ENCODE measurements around a stretch of chr6.

DNA sequence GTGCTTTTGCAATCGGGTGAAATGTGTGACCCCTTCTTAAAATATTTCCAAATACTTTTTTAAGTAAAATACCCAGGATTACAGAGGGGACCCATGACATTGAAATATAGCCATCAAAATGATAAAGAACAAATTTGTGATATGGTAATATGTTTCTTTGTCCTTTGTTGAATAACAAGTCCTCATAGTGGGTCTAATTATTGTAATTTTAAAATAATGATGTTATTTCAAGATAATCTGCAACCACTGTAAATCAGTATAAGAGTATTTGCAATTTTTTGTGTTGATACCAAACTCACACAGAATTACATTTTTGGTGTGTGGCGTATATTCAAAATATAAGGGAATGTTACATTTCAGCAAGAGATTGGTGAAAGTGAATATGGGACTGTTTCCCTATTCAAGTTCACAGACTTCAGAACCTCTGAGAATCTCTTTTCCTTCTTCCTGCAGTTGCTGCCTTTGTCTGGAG is 41.4 kb downstream of the JARID2 start:
- PRO-cap = no peak
- RAMPAGE, long total RNA, 5 experiments = start-site peak on the plus strand in 1 of 5 experiments, centred at position 302 of the sequence, 5 reads per replicate
- RRBS = no CpG with 5 or more reads among the region's 2 CpGs

DNA sequence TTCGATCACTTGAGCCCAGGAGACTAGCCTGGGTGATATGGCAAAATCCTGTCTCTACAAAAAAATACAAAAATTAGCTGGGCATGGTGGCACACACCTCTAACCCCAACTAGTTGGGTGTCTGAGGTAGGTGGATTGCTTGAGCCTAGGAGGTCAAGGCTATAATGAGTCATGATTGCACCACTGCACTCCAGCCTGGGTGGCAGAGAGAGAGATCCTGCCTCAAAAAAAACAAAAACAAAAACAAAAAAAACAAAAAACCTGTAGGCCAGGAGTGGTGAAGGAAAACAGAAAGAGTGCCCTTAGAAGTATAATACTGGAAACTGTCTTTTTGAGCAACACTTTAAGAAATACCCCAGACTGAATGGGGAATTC is 85.2 kb downstream of the JARID2 start:
- PRO-cap = no peak
- RAMPAGE, long total RNA, 5 experiments = no peak in any of the 5 experiments
- RRBS = no CpG with 5 or more reads among the region's 1 CpG

DNA sequence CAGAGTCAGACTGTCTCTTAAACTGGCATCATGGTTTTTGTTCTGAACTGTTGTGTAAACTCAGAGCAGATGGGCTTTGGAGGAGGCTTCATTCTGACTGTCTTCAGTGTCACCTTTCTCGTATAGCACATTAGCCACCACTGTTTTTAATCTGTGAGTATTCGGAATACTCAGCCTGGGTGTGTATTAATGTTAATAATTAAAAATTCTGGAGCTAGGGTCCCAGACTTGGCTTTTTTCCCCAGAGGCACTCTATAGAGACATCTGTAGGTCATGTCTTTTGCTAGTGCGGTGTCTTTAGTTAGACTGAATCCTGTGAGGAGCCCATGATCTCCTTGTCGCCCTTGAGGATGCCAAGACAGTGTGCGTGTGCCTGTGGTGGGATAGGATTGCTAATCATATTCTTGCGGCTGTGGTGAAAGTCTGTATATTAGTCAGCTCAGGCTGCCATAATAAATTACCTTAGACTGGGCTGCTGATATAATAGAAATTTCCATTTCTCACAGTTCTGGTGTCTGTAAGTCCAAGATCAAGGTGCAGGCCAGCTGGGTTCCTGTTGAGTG is 141.1 kb downstream of the JARID2 start:
- PRO-cap = no peak
- RAMPAGE, long total RNA, 5 experiments = no peak in any of the 5 experiments
- RRBS = no CpG with 5 or more reads among the region's 6 CpGs

GRCh38 chr6:15403868-15404334 is 158.0 kb downstream of the JARID2 start:
- PRO-cap = no peak
- RAMPAGE, long total RNA, 5 experiments = no peak in any of the 5 experiments
- RRBS = no CpG with 5 or more reads among the region's 6 CpGs

DNA sequence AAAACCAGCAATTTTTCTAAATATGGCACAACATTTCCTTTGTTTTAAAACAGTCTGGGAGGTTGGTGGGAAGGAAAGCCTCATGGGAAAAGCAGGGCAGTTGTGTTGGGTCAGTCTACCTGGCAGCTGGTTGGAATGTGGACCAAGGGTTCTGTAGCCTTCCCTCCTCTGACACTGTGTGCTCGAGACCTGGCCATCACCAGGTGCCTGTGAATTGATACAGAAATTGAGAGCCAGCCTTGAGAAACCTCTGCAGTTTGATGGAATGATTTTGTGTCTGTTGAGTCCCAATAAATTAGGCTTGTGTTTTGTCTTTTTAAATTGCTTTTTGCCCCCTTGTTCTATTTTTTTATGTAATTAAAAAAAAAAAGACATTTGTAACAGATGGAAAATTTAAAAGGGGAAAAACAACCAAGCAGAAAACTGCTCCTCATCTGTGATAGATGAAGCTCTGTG is 202.8 kb downstream of the JARID2 start:
- PRO-cap = no peak
- RAMPAGE, long total RNA, 5 experiments = no peak in any of the 5 experiments
- RRBS = no CpG with 5 or more reads among the region's 1 CpG

- PRO-cap = no peak
- RAMPAGE, long total RNA, 5 experiments = start-site peak on the plus strand in 1 of 5 experiments, at chr6:15496060-15497032 at its widest, 35 reads per replicate
- RRBS = 97% methylated on average over 26 of the region's 59 CpGs
Measured at GRCh38 chr6:15496456-15497257, 166.2 kb downstream of the DTNBP1 start.

- PRO-cap = no peak
- RAMPAGE, long total RNA, 5 experiments = no peak in any of the 5 experiments
- RRBS = 18% methylated on average over 5 of the region's 30 CpGs
Measured at GRCh38 chr6:15504528-15505445, 158.0 kb downstream of the DTNBP1 start.

- PRO-cap = no peak
- RAMPAGE, long total RNA, 5 experiments = no peak in any of the 5 experiments
- RRBS = 87% methylated on average over 7 of the region's 19 CpGs
Measured at GRCh38 chr6:15511592-15512388, 151.0 kb downstream of the DTNBP1 start.

DNA sequence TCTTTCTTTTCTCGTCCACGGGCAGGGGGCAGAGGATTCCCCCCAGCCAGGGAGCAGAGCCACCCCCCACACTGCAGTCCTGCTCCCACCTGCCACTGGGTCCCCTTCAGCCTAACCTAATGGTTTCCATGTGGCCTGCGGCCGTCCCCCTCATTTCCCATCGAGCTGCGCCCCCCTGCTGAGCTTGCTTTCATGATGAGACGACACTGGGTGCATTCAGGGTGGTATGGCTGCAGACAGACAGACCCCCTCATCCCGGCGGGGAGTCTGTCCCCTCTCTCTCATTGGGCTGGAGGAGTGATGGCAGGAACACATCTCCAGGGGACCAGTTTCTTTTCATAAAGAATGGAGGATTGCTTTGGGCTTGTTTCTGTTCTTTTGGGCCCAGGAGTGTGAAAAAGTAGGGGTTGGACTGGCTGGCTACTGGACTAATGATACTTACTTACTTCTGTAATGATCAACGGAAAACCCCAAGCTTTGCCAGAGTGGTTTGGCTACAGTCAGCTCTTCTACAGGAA is 140.7 kb downstream of the DTNBP1 start:
- PRO-cap = no peak
- RAMPAGE, long total RNA, 5 experiments = no peak in any of the 5 experiments
- RRBS = no CpG with 5 or more reads among the region's 10 CpGs

DNA sequence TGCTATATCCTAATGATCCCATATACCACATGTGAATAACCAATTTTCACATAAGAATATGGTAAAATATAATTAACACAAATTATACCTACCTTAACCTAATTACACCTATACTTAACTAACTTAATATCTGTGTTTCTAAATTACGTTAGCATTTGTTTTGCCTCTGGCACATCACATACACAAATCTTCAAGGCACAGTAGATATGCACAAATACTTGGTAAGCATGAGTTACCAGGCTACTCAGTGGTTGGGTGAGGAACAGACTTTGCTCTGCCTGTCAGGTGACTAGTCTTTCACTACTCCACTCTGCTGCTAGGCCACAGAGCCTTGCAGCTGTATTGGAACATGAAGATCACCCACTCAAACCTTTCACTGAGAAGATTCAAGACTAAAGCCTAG is 47.1 kb downstream of the DTNBP1 start:
- PRO-cap = no peak
- RAMPAGE, long total RNA, 5 experiments = no peak in any of the 5 experiments
- RRBS = no CpG with 5 or more reads among the region's 1 CpG

DNA sequence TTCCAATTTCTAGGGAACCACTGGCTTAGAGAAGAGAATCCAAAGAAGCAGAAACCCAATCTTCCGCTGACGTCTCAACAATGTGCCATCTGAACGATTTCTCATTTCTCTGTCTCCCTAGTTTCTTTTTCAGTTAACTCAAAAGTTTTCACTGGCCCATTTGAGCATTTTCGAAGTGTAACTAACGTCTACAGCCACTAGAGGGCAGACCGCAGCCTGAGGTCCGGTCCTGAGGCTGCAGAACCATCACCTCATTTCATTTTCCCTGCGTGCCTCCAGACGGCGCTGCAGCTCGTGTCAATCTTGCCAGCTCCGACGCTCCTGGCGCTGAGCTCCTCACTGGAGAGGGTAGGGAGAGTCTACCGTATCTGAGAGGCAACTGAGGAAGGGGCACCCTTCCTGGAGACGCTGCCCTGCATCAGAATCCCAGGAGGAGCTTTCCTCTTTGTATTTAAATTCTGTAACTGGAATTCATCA is 28.4 kb upstream of the DTNBP1 start:
- PRO-cap = no peak
- RAMPAGE, long total RNA, 5 experiments = no peak in any of the 5 experiments
- RRBS = no CpG with 5 or more reads among the region's 16 CpGs

GRCh38 chr6:15719756-15720093 is 56.9 kb upstream of the DTNBP1 start:
- PRO-cap = no peak
- RAMPAGE, long total RNA, 5 experiments = no peak in any of the 5 experiments
- RRBS = no CpG with 5 or more reads among the region's 1 CpG

DNA sequence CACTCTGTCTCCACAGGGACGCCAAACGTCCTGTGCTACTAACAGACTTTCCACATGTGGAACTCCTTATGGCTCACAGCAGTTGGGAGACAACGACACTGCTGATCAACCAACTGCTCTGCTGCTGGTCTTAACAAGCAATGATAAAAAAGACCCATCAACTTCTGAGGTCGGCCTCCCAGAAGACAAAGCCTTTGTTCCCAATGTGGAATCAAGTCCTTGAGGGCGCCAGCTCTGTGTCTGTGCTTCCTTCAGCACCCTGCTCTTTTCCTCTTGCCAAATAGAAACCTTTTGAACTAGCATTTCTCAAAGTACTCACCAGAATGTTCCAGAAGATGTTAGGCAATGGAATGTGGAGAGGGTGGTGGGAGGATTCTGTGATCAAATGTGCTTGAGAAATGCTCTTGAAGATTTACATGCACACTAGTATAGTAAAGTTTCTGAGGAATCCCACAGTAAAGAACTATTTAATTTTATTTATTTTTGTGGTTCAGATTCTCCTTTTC is 226.5 kb upstream of the DTNBP1 start:
- PRO-cap = no peak
- RAMPAGE, long total RNA, 5 experiments = no peak in any of the 5 experiments
- RRBS = no CpG with 5 or more reads among the region's 5 CpGs

- PRO-cap = no peak
- RAMPAGE, long total RNA, 5 experiments = no peak in any of the 5 experiments
- RRBS = no CpG with 5 or more reads among the region's 6 CpGs
Measured at GRCh38 chr6:15949383-15949818, 179.5 kb upstream of the MYLIP start.

GRCh38 chr6:16142430-16143452 is 13.9 kb downstream of the MYLIP start:
- PRO-cap = no peak
- RAMPAGE, long total RNA, 5 experiments = no peak in any of the 5 experiments
- RRBS = no CpG with 5 or more reads among the region's 9 CpGs

DNA sequence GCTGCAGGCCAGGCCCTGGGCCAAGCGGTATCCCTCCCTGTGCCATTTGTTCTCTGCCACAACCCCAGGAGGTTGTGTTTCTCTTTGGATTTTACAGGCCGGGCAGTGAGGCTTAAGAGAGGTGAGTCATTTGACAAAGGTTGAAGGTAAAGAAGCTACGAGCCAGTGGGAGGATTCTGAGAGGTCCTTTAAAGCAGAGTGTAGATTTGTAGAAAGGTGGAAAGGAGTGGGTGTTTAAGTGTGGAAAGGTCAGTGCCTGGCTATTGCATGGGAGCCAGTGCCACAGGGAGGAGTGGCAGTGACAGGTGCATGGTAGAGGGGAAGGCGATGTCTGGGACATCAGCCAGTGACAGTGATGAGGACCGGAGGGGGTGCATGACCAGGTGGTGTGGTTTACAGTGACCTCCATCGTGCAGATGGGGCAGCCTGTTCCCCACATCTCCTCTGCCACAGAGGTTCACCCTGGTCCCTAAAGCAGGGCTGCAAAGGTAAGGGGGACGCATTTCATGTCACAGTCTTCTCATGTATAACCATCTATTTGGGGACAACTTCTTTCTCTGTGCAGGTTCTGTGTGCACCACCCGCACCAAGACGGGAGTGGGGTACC is 39.9 kb downstream of the GMPR start:
- PRO-cap = no peak
- RAMPAGE, long total RNA, 5 experiments = no peak in any of the 5 experiments
- RRBS = no CpG with 5 or more reads among the region's 9 CpGs

DNA sequence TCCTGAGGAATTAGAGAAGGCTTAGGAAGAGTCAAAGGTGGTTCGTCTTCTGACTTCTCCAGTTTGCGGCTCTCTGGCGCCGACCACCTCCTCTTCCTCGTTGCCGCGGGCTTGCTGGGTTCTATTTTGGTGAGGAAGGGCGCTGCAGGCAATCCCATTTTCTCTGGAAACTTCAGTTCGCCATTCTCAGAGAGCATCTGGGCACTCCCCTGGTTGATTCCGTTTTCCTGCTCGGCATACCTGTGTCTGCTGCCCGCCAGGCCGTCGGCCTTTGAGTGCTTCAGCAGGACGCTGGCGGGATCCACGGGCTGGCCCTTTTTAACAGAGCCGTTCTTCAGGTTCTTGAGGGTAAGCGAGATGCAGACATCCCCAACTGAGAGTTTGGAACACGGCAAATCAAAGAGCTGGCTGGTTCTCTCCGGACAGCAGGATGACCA is 68.0 kb downstream of the GMPR start:
- PRO-cap = no peak
- RAMPAGE, long total RNA, 5 experiments = start-site peak on the minus strand in 1 of 5 experiments, centred at position 107 of the sequence, 19 reads per replicate
- RRBS = no CpG with 5 or more reads among the region's 21 CpGs

- PRO-cap = no peak
- RAMPAGE, long total RNA, 5 experiments = no peak in any of the 5 experiments
- RRBS = no CpG with 5 or more reads among the region's 12 CpGs
Measured at GRCh38 chr6:16318340-16319038, 80.1 kb downstream of the GMPR start.

DNA sequence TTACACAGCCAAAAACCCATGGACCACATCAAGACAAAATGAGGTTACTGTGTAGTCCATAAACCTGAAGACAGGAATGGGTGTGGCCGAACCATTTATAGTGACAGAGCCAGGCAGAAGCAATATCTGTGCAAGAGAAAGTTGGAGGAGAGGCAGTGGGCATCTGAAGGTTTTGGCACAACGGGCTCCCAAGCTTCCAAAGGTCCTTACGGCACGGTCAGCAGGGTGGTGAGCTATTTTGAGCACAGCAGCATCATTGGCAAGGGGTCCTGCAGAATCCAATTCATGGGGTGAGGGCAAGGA is 202.4 kb downstream of the GMPR start:
- PRO-cap = no peak
- RAMPAGE, long total RNA, 5 experiments = no peak in any of the 5 experiments
- RRBS = no CpG with 5 or more reads among the region's 4 CpGs

- PRO-cap = bidirectional peak, plus-strand start at chr6:16544291, minus-strand start at chr6:16544182
- RAMPAGE, long total RNA, 5 experiments = start-site peak on the minus strand in 1 of 5 experiments, at chr6:16544414-16544428 at its widest, 12 reads per replicate
- RRBS = no CpG with 5 or more reads among the region's 11 CpGs
Measured at GRCh38 chr6:16544000-16544574, 217.2 kb downstream of the ATXN1 start.

All from stomach (tissue), 7 donors.